Aortic smooth muscle cell (primary cell): ENCODE measurements around a stretch of chr7.

DNA sequence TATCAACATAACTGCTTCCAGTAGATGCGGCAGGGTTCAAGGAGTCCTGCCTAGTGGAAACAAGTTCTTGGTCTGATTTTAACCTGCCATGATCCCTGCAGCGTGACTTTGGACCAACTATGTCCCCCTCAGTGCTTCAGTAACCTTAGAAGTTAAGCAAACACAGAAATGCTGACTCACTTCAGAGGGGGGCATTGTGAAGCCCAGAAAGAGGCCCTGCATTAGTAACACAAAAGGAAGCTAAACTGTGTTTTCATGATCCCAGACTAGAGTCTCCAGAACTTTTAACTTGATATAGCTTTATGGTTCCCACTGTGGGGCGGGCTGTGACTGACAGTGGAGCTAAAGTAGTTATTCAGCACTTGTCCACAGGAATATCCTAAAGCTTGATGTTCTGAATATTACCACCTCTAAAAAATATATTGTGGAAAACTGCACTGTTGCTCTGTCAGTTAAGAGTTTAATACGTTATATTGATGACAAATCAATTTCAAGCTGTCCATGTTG lies 95.4 kb upstream of the PALS2 start:
- RRBS: no CpG with 5 or more reads among the region's 4 CpGs

DNA sequence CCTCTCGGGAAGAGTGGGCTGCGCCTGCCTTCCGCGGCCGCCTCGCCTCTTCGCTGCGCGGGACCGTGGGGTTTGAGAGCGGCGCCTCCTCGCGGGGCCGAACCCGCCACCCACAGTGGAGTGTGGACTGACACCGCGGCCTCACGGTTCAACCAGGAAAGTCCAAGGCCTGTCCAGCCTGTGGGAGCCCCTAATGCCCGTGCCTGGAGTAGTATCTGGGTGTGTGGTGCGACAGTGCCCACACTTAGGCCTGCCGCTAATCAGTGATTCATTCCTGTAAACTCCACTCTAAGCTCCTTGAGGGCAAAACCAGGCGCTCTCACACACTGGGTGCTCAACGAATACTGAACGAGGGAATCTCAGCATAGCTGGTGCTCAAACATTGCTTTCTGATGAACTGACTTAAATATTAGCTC lies 467 bp upstream of the GSDME start:
- RRBS: no CpG with 5 or more reads among the region's 25 CpGs

DNA sequence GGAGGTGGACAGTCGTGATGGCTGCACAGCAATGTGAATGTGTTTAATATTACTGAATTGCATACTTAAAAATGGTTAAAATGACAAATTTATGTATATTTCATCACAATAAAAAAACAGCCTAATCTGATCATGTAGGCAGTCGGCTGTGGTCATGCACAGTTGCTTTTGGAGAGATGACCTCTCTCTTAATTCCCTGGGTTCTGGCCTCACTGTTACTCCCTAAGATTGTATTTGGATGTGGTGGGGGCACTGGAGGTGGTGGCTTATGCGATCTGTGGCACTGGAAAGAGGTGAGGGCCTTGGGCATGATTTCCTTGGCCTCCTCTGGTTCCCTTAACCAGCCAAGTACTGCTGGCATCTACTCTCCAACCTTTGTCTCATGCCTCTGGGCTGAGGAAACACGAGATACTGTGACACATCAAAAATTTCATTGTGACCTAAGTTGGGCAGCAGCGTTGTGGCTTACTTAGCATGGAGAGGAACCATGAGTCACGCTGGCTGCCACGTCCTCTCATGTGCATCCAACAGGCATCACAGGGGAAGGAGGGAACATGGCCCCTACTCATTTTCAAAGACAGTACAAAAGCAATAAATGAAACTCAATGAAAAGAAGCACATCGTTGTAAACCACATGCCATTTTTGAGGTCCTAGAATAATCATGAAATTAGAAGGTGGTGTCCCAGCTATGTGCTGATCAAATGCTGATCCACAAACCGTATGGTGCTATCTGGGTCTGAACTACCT lies 29.6 kb upstream of the GSDME start:
- RRBS: no CpG with 5 or more reads among the region's 9 CpGs

GRCh38 chr7:24922525-24922975 lies 57.4 kb downstream of the OSBPL3 start:
- RRBS: no CpG with 5 or more reads among the region's 3 CpGs

DNA sequence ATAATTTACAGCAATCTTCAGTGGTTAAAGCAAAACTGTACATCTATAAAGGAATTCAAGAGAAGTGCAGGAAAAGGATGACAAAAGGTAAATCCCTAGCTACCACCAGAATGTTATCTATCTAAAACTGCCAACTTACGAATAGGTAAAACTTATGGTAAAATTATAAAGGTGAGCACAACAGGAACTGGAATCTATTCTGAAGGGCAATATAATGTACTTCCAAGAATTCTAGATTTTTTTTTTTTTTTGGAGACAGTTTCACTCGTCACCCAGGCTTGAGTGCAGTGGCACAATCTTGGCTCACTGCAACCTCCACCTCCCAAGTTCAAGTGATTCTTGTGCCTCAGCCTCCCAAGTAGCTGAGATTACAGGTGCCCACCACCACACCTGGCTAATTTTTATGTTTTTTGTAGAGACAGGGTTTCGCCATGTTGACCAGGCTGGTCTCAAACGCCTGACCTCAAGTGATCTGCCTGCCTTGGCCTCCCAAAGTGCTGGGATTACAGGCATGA lies 5.1 kb downstream of the CYCS start:
- RRBS: no CpG with 5 or more reads among the region's 4 CpGs

- RRBS: no CpG with 5 or more reads among the region's 5 CpGs
These were observed 21.4 kb upstream of the NPVF start for GRCh38 chr7:25249647-25250155.

GRCh38 chr7:25261138-25261559 lies 32.9 kb upstream of the NPVF start:
- RRBS: no CpG with 5 or more reads among the region's 7 CpGs

- RRBS: no CpG with 5 or more reads among the region's 7 CpGs
These were observed 53.8 kb upstream of the NPVF start for GRCh38 chr7:25282127-25282475.

DNA sequence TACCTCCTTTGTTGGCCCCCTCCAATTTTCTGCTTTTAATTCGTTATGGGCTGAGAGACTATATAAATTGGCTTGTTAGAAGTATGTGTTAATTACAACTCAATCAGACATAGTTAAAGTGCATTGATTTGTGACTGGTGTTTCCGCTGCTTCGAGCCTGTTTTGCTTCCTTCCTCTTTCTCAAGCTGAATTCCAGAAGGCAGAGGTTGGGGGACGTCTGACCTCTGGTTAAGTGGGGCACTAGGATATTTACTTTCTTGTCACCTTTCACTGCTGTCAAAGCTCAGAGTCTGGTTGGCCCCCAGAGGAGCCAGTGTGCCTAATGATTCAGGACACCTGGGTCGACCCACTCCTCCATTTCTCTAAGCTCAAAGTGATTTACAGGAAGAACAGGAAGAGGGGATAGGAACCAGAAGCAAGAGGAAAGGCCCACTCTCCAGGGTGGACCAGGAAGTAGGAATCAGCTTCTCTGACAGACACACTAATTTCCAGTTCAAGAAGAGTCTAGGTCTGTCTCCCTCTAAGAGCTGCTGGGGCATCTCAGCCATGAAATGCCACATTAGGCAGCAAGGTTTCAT lies 397.1 kb upstream of the NPVF start:
- RRBS: no CpG with 5 or more reads among the region's 5 CpGs

GRCh38 chr7:25752857-25753945 lies 398.8 kb upstream of the NFE2L3 start:
- RRBS: no CpG with 5 or more reads among the region's 24 CpGs

DNA sequence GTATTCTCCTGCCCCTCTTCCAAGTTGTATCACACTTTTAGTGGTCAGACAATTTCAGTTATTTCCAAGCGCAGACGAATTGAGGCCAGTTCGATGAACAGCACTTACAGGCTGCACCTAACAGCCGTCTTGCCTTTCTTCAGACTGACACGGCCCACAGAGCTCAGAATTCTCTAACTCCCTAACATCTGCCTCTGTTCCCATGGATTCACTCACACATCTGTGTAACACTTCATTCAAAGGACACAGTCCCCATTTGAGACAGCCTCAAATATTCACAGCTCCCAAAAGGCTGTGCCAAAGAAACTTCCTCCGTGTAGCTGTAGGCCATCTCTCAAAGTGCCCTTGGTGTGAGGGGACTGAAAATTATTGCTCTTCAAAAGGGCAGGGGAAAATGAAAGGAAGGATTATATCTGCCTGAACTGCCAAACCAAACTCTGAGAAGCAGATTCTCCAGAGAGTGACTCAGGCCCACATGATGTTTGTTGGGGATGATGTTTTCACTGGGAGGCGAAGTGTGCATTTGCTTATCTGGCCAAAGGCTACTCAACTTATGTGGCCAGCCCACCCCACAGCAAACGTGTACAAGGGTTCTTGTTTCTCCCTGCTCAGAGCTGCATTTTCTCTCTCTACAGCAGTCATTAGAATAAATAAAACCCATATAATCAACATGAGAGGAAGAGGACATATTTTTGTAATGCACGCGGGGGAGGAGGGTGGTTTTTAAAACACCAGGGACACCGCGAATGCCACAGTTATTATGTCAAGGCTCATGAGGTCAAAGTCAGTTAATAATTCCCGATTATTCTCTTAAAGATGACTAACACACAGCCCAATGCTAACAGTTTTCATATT lies 302.4 kb upstream of the NFE2L3 start:
- RRBS: no CpG with 5 or more reads among the region's 13 CpGs

- RRBS: no CpG with 5 or more reads among the region's 3 CpGs
These were observed 202.9 kb upstream of the NFE2L3 start for GRCh38 chr7:25949044-25949465.

GRCh38 chr7:26153797-26154657 lies 2.0 kb downstream of the NFE2L3 start:
- RRBS: no CpG with 5 or more reads among the region's 12 CpGs

DNA sequence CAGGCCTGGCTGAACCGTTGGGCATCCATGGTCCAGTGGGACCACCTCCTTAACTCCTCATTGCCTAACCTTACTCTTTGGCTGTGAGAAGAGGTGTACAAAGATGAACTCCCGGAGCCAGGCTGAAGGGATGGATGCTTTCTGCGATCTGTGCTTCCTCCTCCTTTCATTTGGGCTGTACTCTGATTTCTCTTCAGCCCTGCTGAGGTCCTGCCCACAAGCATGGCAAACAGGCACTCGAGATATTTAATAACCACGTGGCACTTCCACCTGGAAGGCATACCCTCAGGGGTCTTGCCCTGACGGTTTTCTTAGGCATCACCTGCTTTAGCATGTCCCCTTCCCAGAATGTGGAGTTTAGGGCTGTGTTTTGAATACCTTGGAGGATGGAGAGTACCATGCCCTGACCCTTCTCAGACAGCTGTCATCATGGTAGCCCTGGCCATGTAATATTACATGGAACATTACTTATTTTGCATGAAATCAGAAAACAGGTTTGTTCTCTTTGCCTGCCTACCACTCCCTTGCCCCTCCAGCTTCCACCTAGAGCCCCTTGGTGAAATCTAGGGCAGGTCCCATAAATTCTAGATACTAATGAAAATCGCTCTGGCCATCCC lies 21.9 kb downstream of the HNRNPA2B1 start:
- RRBS: no CpG with 5 or more reads among the region's 7 CpGs

DNA sequence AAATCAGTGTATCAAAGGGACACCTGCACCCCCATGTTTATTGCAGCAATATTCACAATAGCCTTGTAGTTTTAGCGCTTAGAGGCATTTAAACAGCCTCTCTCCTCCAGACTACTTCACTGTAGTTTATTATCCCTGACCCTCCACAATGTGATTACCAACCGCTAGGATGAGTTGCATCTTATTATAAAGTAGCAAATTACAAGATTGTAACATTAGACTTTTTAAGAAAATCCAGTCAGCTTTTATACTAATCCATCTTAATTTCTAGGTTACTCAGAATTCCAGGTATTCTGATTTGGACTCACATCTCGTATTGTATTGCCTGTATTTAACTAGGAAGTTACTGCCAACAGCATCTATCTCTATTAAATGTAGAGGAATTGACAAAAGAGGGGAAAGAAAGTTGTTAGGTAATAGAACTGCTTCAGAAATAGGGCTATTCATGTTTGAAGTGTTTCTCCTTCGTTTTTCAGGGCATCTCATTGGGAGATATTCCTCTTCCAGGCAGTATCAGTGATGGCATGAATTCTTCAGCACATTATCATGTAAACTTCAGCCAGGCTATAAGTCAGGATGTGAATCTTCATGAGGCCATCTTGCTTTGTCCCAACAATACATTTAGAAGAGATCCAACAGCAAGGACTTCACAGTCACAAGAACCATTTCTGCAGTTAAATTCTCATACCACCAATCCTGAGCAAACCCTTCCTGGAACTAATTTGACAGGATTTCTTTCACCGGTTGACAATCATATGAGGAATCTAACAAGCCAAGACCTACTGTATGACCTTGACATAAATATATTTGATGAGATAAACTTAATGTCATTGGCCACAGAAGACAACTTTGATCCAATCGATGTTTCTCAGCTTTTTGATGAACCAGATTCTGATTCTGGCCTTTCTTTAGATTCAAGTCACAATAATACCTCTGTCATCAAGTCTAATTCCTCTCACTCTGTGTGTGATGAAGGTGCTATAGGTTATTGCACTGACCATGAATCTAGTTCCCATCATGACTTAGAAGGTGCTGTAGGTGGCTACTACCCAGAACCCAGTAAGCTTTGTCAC lies 16.2 kb downstream of the HNRNPA2B1 start:
- RRBS: no CpG with 5 or more reads among the region's 6 CpGs

GRCh38 chr7:26187733-26188537 lies 12.6 kb downstream of the HNRNPA2B1 start:
- RRBS: no CpG with 5 or more reads among the region's 11 CpGs

- RRBS: no CpG with 5 or more reads among the region's 6 CpGs
These were observed 9.3 kb downstream of the HNRNPA2B1 start for GRCh38 chr7:26191042-26191808.

GRCh38 chr7:26196293-26197288 lies 4.0 kb downstream of the HNRNPA2B1 start:
- RRBS: no CpG with 5 or more reads among the region's 9 CpGs

GRCh38 chr7:26449649-26450177 lies 158.1 kb downstream of the SNX10 start:
- RRBS: no CpG with 5 or more reads among the region's 6 CpGs

DNA sequence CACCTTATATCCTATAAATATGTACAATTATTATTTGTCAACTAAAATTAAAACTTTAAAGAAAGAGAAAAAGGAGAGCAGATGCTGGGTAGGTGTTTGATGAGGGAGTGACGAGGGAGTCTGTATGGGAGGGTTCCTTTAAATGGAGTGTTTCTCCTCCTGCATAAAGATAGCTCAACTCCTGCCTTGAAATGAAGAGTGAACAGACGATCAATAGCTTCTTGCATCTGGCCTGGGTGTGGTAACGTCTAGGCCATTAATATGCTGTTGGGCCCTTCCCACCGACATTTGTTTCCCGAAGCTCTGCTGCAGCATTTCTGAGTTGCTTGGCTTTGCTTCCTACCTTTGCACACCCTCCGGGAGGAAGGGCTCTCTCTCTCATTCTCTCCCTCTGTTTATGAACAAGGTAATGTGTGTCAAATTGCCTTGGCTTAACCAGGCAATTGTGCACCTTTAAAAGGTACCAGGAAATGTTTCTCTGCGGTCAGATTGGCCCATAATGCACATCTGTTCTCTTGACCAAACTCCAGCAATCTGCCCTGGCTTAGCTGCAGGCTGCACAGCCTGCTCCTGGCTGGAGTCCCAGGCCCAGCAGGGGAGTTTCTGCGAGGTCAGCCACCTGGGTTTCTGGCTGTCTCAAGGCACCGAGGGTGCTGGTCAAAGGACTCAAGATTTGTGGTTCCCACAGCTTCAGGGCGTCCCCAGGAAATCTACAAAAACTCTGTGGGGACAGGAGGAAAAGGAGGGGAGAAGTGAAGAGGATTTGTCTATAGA lies 223.7 kb downstream of the SNX10 start:
- RRBS: no CpG with 5 or more reads among the region's 10 CpGs